OVCAR3 (cell line): ENCODE results near the gene LMOD1.

- RRBS, result no CpG with 5 or more reads among the region's 1 CpG
These were observed 3.5 kb upstream of the IGFN1 start for GRCh38 chr1:201187164-201187417.

- RRBS, result no CpG with 5 or more reads among the region's 9 CpGs
These were observed 24.1 kb upstream of the PKP1 start for GRCh38 chr1:201259135-201259721.

DNA sequence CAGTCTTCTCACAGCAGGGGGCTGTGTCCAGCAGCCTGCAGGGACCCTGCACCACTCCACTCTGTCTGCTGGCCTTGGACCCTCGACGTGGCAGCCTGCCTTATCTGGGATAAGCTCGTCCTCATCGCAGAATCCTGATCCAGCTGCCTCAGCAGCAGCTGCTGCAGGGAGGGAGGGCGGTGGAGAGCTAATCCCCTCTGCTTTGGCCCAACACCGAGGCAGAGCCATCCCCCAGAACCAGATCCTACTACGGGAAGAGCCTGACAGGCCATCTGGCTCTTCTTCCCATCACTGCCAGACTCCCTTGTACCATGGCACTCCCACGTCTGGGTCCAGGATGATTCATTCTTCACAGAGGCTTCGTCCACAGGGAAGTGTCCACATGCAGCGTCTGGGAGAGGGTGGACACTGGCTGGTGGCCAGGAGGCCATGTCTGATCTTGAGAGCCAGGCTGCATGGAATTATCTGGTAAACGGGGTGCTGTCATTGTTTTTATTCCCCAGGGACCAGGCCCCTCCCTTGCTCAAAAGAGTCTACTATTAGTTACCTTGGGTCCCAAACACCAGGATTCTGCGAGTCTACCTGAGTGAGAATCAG is 14.7 kb upstream of the PKP1 start:
- RRBS, result no CpG with 5 or more reads among the region's 12 CpGs

DNA sequence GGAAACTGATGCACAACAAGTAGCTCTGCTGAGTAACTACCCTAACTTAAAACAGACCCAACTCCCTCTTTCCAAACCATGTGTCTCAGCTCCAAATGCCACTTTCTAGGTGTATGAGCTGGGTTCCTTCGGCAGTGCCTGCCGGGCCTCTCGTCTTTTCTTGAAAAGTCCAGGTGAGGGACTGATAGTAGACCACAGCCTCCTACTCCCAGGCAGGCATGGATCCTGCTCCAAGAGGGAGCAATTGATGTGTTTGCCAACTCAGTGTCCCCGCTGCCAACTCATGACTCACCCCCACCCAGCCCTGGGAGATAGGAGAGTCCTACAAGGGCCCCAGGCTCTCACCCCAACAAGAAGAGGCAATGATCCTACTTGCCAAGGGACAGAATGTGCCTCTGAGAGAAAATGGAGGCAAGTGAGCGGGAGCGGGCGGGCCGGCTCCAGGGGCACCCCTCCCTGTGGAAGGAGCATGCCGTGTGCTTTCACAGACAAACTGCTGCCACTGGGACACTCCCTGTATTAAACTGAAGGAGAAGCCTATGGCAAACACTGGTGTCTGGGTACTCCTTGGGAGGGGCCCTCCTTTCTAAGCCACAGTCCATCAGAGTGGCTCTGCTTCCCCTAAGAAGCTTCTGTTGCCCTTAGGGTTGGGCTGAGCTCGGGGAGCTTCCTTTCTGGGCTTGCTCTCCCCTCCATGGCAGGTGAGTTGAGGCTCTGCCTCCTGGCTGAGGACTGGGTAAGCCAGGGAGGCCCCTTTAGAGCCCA is 16.6 kb downstream of the PKP1 start:
- RRBS, result no CpG with 5 or more reads among the region's 10 CpGs

GRCh38 chr1:201356705-201357153 is 20.8 kb downstream of the TNNT2 start:
- RRBS, result no CpG with 5 or more reads among the region's 11 CpGs

DNA sequence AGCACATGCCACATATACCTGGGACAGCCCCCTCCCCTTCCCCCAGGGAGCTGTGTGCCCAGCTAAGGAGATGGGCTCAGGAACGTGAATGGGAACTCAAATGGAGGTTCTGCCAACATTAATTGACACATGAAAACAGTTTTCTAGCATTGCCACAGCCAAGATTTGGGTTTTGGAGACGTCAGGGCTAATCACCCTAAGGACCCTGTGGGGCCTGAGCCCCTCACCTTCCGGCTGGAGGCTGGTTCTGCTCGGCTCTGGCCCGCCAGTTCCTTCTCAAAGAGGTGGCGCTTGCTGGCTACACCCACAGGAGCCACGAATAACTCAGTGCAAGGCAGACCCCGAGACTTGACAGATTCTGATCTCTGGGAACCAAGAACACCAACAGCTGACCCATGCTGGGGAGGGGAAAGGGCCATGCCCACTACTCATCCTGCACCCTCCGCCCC is 5.4 kb upstream of the TNNT2 start:
- RRBS, result no CpG with 5 or more reads among the region's 9 CpGs

DNA sequence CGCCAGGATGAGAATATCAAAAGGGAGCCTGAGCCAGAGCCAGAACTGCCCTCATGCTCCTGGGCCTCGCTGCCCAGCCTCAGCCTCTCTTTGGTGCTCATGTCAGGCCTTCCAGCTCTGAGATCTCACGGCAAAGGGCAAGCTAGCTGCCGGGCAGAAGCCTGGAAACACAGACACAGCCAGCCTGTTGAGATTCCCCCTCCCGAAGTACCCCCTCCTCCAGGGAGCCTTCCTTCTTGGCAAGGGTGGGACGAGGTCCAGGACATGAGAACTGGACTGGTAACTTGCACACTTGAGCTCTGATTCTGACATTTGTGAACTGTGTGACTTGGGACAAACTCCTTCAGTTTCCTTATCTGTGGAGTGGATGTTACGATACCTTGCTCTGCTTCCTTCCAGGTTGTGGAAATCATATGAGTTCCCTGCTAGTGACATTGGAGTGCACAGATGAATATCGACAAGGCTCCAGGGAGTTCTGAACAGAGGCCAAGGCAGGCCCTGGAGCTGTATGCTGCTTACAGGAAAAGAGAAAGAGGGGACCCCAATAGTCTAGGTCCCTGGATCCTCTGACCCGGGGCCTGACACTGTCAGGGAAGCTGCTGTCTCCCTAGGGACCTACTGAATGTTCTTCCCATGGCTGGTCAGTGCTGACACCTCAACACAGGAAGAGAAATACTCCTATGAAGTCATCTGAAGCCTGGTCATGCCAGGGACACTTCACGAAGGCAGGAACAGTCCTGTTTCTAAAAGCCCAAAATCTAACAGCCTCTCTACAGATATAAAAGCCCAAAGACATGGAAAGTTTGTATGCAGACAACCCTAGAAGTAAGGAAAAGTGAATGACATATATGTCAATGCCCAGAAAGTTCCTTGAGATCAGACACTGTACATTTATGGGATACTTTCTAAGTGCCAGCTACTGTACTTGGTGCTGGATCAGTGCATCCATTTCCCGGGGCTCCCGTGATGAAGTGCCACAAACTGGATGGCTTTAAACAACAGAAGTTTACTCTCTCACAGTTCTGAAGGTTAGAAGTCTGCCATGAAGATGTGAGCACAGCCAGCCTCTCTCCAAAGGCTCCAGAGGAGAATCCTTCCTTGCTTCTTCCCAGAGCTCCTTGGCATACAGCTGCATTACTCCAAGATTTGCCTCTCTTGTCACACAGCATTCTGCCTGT is 1.7 kb upstream of the LAD1 start:
- RRBS, result no CpG with 5 or more reads among the region's 12 CpGs

DNA sequence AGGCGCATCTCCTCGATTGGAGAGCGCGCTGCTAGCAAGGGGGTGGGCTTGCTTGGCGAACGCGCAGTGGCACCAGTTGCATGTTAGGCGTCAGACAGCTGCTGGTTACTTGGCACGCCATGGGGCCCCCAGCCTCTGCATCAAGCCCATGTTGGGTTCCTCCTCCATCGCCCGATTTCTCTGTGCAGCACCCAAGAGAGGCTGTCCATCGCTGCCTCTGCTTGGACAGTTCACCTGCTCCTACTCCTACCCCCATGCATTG is 400 bp upstream of the PHLDA3 start:
- RRBS, result no CpG with 5 or more reads among the region's 12 CpGs

DNA sequence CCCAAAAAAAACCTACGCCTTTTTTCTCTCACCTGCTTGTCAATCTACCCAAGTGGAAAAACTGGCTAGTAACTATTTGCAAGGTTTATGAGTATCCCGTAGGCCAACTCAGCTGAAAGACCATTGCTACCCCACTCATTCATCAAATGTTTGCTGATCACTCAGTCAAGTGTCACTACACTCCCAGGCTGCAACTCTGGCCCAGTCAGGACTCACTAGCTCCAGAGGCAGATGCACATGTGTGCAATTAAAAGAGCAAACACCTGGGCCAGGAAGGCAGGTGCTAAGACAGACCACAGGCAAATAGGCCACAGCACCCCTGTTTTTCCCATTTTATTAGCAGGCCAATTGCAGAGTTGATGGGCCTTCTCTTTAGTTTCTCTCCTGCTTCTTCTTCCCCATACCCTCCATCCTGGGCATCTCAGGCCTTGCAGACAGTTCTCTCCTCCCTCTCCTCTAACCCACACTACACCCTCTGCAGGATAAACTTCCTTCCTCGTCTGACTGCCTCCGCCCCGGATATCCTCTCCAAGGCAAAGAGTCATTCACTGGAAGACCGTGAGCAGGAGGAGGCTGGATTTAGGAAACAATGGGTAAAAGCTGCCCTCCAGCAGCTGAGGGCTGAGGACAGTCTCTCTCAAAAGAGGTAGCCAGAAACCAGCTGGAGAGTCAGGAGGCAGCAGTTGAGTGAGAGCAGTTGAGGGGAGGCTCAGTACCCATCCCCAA is 1.6 kb downstream of the CSRP1 start:
- RRBS, result no CpG with 5 or more reads among the region's 6 CpGs

DNA sequence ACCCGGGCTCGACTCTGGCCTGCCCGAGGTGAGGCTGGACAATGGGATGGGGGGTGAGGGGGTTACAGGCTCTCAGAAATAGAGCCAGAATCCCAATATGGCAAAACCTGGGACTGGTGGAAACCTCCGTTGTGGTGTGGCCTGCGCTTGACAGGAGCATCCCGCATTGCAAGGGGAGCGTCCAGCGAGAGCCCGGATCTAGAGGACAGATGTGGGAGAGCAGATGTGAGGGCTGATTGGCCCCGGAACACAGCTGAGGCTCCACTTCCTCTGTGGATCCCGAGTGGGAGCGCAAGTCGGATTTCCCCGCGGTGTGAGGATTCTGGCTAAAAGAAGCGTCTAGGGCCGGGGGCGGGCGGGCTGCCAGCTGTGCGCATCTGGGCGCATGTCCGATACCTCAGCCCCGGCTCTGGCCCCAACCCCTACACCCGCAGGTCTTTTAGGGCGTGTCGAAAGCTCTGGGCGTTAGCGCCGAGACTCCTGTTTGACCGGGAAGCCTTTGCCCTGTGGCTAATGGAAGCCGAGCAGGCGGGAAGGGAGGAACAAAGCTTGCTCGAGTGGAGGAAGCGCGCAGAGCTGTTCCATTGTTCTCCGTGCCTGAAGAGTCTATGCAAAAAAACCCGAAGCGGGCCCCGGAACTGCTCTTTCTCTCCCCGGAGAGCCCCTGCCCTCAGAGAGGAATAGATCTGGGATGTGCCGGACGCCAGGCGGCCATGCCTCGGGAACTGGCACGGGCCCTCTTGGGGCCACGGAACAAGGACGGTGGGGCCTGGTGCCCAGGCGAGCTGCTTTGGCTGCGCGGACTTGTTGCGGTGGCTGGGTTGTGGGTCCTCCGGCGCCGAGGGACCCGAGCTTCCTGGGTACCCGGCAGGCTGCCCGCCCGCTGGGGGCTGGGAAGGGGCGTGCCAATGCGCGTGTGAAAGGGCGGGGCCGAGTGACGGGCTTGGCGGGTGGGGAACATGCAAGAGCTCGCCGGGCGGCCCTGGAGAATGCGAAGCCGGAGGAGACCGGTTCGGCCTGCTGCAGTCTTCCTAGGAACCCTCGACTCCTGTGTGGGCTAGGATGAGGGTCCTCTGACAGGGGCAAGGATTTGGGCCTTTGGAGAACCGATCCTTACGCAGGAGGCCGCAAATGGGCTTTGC is 111.1 kb downstream of the NAV1 start:
- RRBS, result 7% methylated on average over 32 of the region's 76 CpGs

GRCh38 chr1:201696142-201696798 is 132.7 kb upstream of the IPO9 start:
- RRBS, result no CpG with 5 or more reads among the region's 14 CpGs

DNA sequence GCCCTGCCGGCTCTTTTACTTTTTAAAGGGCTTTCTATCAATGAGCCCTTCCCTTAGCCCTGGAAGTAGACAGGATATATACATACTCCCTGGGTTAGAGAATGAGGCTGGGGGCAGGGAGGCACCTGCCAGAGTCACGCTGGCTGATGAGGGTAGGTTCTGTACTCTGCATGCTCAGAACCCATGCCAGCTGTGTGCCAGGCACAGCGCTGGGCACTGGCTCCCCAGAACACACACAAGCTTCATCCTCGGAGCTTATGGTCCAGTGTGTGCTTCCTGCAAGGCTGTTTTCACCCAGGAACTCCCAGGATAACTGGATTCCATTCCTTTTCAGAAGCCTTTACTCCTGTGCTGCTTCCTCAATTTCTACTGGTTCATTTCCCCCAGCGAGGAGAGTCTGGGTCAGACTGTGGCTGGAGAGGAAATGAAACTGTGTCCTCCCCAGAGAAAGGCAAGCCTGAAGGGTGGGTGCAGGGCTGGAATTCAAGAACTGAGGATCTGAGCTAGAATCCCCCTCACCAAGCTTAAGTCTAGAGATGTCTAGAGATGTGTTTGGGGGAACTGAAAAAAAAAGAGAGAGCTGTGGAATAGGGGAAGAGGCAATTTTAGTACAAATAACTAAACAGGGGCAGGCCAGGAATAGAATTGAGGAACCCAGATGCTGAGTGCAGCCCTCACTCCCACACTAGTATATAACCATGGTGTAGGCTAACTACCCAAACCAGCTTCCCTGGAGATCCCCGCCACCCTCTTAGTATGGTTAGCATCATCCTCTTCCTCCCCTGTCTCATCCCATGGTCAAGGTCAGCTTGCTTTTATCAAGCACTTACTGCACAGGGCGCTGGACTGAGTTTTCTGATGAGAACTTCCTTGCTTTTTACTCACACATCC is 113.3 kb upstream of the IPO9 start:
- RRBS, result no CpG with 5 or more reads among the region's 7 CpGs

DNA sequence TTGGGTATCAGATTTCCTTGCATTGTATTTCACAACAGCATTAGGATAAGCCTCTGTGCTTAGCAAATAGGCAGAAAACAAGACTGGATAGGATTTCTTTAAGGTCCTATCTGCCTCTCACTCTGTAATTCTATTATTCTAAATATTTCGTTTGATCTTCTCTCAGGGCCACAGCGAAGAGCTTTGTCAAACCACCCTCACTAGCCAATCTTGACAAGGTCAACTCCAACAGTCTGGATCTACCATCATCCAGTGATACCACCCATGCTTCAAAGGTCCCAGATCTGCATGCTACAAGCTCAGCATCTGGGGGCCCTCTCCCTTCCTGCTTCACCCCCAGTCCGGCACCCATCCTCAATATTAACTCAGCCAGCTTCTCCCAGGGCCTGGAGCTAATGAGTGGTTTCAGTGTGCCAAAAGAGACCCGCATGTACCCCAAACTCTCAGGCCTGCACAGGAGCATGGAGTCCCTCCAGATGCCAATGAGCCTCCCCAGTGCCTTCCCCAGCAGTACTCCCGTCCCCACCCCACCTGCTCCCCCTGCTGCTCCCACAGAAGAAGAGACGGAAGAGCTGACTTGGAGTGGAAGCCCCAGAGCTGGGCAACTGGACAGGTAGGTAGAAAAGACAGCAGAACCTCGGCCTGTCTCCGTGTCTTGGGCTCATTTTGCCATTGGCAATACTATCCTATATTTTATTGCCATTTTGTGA is 45.6 kb upstream of the IPO9 start:
- RRBS, result no CpG with 5 or more reads among the region's 8 CpGs

DNA sequence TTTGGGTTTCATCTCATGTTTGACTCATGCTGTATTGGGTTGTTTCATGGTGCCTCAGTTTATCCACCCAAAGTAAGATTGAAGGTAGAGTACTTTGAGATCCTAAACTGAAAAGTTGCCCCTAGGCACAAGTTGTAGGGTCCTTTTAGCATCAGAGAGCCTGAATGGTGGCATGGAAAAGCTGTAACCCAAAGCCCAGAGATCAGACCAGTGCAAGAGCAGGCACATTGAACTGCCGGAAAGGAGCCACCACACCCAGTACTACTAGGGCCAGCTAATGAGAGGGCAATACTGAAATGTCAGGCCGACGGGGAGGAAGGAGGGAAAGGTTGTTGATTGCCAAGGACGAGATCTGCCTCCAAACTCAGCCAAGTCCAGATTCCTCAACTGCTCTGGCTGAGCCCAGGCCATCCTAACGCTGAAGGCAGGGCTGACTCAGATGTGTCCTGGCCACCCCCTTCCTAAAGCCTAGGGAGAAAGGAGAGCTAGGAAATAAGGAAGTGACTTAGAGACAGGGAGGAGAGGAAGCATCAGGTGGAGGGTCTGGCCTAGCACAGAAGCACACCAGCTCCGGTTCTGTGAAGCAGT is 42.2 kb upstream of the IPO9 start:
- RRBS, result no CpG with 5 or more reads among the region's 6 CpGs

DNA sequence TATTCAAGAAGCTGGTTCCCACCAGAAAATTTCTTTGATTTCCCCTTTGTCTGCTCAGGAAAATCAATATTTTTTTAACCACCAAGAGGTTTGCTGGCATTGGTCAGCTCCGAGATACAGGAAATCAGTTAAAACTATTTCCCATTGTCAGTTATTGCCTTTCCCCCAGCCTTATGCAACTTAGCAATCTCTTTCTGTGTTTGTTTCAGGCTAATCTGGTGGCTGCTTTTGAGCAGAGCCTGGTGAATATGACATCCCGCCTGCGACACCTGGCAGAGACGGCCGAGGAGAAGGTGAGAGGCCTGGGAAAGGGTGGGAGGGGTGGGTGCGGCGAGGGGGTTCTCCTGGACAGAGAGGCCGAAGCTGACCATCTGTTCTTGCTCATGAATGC is 35.4 kb upstream of the IPO9 start:
- RRBS, result no CpG with 5 or more reads among the region's 8 CpGs

DNA sequence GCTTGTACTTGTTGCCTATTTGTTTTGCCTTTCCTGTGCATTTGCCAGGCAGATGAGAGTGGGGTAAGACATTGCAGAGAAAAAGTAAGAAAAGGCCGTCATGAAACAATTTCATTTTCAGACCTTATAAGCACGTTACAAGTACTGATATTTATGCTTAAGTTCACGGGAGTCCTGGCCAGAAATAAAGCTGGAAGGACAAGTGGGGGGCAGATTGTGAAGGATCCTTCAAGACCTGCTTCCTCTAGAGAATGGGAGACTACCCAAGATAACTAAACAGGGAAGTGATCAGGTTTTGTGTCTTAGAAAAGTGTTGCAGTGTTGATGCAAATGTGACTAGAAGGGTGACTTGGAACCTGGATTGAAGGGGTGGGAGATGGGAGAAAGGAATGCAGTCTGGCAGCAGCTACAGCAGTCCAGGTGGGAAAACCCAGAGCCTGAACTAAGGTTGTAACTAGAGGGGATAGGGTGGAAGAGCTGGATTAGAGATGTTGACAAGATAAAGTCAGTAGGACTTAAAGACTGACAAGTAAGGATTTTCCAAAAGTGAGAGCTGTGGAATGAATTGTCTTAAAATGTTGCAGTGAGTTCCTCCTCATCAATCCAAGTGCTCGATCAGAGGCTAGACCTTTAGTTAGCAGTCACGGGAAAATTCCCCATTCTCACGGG is 7.2 kb upstream of the SHISA4 start:
- RRBS, result no CpG with 5 or more reads among the region's 6 CpGs

- RRBS, result 3% methylated on average over 3 of the region's 34 CpGs
These were observed at the start of gene LMOD1 for GRCh38 chr1:201946106-201946961. Gene LMOD1 (minus strand): TSS chr1:201946548.

DNA sequence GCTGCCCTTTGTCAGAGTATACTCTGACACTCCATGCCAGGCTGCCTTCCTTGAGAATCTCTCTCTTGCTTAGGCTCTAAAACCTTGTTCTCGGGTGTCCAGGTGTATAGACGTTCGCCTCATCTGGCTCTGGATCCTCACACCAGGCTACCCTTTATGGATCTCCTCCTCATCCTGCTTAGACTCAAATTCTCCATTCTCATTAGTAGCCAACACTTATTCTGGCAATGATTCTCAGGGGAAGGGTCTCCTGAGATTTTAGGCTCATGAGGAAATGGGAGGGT is 6.5 kb downstream of the TIMM17A start:
- RRBS, result no CpG with 5 or more reads among the region's 3 CpGs